T47D (cell line): ENCODE data around the gene ALDH1L1.

DNA sequence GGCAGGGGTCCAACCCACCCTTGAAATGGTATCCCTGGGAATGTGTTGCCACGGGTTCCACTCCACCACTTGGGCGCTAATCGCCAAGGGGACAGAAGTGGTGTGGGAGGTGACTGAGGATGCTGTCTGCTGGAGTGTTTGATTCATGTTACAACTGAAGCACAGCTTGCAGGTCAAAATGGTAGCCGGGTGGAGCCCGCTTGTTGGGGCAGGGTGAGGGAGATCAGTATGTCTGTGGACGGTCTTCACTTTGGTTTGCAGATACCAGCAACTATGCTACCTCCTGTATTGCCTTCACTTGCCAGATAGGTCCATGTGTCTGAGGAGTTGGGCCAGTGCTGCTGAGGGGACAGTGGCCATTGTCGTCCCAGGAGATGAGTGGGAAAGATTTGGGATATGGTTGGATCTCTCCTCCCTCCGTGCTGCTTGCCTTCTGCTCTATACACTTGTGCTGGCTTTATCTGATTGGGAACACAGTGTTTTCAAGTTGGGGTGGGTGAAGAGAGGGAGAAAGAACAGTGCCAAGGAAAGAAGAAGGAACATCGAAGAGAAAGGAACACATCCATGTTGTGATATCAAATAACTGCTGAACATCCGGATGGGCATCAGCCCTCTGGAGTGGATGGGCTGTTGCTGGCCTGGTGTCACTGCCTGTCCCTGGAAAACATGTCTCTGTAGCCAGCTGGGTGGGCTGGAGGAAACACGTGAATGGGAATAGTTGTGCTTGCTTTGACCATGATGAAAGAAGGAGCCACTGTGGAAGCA lies 58.0 kb downstream of the KALRN start:
- RRBS = no CpG with 5 or more reads among the region's 11 CpGs

DNA sequence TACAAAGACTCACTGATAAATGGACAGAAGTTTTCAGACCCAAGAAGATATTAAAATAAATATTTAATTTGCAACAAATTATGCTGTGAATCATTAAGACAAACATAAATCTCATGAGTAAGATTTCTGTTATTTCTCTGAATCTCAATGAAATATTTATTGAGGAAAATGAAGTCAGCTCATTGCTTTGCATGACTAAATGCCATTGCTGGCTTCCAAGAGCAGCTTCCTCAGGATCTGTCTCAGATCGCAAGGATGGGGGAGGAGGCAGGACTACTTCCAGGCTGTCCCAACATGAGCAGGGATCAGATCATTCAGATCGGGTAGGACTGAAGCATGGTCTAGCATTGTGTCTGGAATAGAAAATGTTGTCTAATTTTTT lies 86.2 kb downstream of the KALRN start:
- RRBS = no CpG with 5 or more reads among the region's 2 CpGs

DNA sequence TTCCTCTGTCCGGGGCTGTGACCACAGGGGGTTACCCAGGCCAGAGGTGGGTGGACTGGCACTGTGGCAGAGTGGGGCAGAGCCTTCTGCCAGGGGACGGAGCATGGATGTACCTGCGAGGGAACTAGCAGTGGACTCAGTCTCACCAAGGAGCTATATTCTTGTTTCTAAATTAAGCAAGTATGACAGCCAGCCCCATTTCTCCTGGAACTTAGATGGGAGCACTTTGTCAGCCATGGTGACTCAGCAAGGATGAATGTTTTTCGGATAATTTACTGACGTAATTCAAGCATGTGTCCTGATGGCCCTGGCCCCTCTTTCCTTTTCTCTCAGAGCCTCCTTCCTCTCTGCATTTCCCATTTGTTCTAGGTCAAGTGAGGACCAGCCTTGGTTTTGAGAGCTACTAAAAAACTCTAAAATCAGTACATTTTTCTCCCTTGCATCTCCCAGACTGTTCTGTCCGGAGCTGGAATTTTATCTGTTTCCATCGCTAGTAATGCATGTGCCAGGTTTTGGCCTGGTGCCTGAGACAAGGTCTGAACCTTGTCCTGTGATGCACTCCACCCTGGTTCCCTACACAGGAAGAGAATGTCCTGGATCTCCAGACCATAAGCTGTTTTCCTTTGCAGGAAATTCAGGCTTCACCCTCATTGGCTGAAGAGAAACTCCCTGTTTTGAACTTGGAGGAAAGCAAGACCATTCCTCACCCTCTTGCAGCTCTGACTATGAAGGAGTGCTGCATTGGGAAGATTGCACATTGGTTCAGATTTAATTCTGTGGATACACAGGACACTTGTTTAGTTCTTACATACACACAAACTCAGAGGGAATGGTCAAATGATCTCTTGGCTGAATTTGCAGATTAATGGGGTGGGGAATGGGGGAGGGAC lies 215.4 kb downstream of the KALRN start:
- RRBS = 5% methylated on average over 1 of the region's 7 CpGs

- RRBS = no CpG with 5 or more reads among the region's 4 CpGs
Observed at GRCh38 chr3:124249756-124250282, 216.7 kb downstream of the KALRN start.

DNA sequence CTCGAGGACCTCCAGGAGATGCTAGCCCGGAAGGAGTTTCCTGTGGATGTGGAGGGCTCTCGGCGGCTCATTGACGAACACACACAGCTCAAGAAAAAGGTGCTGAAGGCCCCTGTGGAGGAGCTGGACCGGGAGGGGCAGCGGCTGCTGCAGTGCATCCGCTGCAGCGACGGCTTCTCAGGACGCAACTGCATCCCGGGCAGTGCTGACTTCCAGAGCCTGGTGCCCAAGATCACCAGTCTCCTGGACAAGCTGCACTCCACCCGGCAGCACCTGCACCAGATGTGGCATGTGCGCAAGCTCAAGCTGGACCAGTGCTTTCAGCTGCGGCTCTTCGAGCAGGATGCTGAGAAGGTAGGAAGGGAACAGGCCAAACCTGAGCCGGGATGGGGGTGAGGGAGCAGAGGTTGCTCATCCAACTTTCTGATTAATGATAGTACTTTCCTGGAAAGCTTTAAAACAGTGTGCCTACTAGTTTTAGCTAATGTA lies 235.8 kb downstream of the KALRN start:
- RRBS = 78% methylated on average over 11 of the region's 17 CpGs

DNA sequence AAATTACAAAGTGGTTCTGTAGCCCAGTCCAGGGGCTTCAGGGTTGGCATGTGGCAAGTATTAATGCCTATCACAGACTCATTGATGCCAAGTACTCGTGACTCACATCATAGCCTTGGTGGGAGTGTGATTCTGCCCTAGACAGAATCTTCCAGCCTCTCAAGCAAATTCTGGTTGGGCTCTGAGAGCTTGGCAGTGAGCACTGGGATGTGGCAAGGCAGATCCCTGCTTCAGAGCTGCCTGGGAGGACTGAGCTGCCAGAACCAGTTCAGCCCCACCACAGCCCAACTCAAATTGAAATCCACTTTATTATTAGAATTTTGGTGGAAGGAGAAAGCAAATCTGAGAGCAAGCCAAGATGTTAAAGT lies 225.7 kb upstream of the UMPS start:
- RRBS = no CpG with 5 or more reads among the region's 1 CpG

GRCh38 chr3:124600497-124601320 lies 129.5 kb upstream of the UMPS start:
- RRBS = no CpG with 5 or more reads among the region's 5 CpGs

GRCh38 chr3:124699551-124700112 lies 30.6 kb upstream of the UMPS start:
- RRBS = no CpG with 5 or more reads among the region's 12 CpGs

DNA sequence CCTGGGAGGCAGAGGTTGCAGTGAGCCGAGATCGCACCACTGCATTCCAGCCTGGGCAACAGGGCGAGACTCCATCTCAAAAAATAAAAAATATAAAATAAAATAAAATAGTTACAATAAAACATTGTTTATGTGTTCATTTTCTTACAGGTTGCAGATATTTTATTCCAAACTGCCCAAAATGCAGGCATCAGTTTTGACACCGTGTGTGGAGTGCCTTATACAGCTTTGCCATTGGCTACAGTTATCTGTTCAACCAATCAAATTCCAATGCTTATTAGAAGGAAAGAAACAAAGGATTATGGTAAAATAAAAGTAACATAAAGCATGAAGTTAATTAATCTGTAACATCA lies 4.7 kb downstream of the UMPS start:
- RRBS = no CpG with 5 or more reads among the region's 4 CpGs

DNA sequence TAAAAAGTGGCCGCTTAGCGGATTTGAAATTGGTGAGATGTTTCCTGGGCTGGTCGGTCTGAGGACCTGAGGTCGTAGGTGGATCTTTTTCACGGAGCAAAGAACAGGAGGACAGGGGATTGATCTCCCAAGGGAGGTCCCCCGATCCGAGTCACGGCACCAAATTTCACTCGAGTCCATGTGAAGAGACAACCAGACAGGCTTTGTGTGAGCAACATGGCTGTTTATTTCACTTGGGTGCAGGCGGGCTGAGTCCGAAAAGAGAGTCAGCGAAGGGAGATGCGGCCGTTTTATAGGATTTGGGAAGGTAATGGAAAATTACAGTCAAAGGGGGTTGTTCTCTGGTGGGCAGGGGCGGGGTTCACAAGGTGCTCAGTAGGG lies 27.3 kb downstream of the UMPS start:
- RRBS = no CpG with 5 or more reads among the region's 15 CpGs

GRCh38 chr3:124772338-124772794 lies 42.1 kb downstream of the UMPS start:
- RRBS = no CpG with 5 or more reads among the region's 13 CpGs

- RRBS = no CpG with 5 or more reads among the region's 4 CpGs
Observed at GRCh38 chr3:124885768-124885961, 1.5 kb downstream of the ITGB5 start.

DNA sequence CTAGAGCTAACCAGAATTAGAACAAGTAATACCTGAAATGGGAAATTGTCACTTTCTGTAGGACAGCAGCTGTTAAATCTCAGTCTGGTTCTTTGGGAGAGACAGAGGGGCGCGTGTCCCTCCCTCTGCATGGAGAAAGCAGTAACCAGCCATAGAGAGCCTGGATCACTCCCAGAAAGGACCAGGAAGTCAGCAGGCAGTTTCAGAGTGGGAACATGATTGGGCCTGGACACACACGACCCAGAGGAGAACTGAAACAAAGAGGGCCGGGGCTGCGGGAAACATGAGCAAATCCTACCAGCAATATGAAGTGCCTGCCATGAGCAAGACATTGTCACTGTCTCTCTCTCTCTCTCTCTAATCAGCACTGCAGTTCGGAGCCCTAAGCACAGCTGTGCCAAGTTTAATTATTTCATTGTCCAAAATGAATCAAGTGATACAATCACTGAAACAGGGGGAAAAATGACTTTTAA lies 17.7 kb downstream of the MUC13 start:
- RRBS = no CpG with 5 or more reads among the region's 6 CpGs

GRCh38 chr3:125060953-125061954 lies 5.5 kb upstream of the HEG1 start:
- RRBS = no CpG with 5 or more reads among the region's 9 CpGs

- RRBS = no CpG with 5 or more reads among the region's 1 CpG
Observed at GRCh38 chr3:125362927-125363636, 12.0 kb downstream of the ZNF148 start.

DNA sequence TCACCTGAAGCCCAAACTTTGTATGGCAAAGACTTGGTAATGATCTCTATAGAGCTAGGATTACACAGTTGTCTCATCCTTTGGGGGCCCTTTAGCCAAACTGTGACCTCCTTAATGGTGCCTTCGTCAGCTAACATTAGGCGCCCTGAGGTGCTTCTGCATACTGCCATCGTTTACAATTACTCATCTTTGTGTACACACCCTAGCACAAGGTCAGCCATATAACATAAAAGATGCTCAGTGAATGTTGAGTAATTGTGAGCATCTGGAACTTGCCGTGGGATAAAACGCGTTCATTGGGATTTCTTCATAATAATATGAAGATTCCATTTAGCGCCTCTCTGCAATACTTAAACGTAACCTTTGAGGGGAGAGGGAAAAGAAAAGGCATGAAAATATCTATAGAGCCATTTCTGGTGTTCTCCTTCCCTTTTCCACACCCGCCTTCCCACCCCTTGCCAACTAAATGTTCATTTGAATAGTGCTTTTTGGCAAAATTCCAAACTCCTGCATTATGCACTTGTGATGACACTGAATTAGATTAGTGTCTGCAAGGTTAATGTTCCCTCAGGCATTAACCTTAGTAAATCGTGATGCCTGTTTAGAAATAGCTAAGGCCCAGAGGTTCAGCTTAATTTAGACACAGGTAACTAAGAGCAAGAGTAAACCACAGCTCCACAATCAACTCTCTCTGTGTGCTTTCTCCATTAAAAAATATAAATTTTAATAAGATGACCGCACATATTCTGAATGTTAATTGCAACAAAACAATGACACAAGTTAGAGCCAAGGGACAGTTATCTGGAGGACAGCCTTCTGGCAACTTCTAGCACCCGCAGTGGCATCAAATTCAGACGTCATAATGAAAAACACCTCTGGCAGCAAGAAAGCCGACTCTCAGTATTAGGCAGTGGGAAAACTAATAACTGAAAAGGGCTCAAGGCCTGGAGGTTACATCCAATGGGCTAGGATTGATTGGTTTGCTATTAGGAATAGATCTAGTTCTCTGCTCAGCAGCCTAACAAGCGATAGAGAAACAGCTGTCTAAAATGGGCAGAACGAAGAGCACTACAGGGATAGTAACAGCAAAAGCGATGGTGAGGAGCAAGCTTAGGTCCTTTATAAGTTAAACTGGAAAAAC lies 1.2 kb upstream of the ZNF148 start:
- RRBS = no CpG with 5 or more reads among the region's 17 CpGs

GRCh38 chr3:125395104-125395530 lies 20.0 kb upstream of the ZNF148 start:
- RRBS = no CpG with 5 or more reads among the region's 5 CpGs

- RRBS = no CpG with 5 or more reads among the region's 7 CpGs
Observed at GRCh38 chr3:125774538-125774952, 179.2 kb upstream of the OSBPL11 start.

DNA sequence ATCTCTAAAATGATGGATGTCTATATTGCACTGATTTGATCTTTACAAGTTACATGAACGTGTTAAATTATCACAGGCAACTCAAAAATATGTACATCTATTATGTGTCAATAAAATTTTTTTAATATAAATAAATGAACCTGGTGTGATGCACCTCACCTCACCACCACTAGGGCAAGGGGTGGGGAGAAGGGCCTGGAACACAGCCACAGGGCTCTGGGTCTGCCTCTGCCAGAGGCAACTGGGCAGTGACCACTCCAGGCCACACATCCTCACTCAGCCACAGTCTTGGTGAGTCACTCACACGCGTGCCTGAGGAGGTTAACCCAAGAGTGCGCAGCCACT lies 2.4 kb downstream of the SLC41A3 start:
- RRBS = no CpG with 5 or more reads among the region's 4 CpGs

- RRBS = 28% methylated on average over 27 of the region's 67 CpGs
Observed at GRCh38 chr3:126180270-126181308, at the start of gene ALDH1L1. ALDH1L1 (minus strand) TSS chr3:126180586.